ENCODE measurements around the genes NYX and MAOA.

DNA sequence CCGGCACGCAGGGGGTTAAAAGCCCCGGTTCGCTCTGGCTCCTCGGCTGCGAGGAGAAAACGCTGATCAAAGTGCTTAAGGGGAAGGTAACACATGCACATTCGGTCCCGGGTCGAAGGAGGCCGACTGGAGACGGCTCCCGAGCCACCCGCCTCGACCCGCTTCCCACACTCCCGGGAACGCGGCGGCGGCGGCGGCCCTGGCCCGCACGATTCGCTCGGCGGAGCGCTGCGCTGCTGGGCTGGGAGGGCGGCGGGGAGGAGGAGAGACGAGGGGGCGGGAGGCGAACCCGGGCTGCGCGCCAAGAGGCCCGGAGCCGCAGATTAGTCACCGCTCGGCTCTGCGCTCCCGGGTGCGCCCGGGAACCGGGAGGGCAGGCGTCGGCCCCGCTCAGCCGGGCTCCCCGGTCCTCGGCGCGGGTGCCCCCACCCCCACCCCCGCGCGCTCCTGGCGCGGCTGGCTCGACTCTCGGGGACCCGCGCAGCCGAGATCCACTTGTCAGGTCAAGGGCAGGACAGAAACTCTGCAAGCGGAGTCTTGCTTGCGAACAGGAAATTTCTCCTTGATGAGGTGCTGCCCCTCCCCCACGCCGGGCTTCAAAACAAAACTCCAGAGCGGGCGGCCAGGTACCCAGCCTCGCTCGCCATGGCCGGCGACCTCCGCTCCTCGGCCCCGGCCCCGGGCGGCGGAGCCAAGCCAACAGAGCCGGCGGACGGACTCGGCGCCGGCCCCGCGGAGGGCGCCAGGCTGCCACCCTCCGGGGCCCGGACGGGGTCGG, 11.3 kb upstream of the BCOR start:
- PRO-cap, 2 experiments: no peak in any of the 2 experiments

DNA sequence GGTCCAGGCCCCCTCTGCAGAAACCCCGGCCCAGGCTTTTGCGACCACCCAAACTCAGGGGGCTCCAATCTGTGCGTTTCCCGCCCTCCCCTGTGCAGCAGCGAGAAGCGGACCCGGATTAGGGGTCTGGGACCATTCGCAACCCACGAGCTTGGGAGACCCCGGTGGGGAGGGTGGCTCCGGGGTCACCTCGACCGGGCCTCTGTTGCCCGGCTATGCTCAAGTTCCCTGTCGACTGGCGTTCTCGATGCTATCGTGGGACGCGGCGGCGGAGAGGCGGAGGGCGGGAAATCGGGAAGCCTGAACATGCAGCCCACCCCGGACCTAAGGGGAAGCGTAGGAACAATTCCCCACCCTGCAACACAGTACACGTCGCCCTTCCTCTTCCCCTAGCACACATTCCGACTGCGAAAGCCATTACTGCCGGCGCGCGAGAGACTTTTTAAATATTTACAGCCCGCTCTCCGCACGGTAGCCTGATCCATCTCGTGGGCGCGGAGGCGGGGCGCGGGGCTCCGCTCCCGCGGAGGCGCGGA, 48.0 kb upstream of the BCOR start:
- PRO-cap, 2 experiments: no peak in any of the 2 experiments

GRCh38 chrX:40169014-40169862, 71.5 kb upstream of the BCOR start:
- PRO-cap, 2 experiments: peak in 2 of 2 experiments; most common plus-strand start chrX:40169756 (in 2); most common minus-strand start chrX:40169474 (in 1)

DNA sequence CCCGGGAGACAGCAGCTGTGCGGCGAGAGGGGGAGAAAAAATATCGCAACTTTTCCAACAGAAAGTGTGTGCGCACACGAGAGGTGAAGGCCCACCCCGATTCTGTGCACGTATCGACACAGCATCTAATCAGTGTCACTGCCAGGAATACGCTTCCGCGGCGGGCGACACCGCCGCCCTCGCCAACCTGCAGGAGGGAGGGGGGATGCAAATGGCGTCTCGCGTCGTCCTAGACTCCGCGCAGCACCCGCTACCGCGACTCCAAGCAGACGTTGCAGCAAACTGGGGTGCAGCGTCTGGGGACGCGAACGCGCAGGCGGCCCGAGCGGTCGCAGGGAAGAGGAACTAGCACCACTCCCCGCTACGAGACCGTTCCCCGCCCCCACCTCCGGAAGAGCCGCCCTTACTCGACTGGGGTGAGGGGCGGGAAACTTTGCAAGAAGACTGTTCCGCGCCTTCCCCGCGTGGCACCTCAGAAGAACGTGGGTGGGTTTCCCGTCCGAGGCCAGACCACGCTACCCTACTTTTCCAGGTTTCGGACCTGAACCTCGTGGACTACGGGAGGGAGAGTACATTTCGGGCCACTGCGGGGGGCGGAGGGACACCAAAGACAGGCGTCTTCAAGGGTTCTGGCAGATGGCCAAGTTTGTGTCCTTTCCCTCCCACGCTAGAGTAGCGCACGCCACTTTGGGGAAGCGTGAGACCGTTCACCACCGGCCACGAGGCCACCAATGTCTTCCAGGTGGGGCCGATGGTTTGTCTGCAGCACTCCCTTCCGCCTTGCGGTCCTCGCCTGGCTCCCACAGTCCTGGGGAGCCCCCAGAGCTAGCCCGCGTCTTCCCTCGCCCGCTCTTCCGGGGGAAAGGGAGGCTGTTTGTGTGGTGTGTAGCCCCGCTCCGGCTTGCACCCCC, 77.9 kb upstream of the BCOR start:
- PRO-cap, 2 experiments: peak in 2 of 2 experiments; most common plus-strand start position 315 of the sequence (in 2); most common minus-strand start position 284 of the sequence (in 2)

DNA sequence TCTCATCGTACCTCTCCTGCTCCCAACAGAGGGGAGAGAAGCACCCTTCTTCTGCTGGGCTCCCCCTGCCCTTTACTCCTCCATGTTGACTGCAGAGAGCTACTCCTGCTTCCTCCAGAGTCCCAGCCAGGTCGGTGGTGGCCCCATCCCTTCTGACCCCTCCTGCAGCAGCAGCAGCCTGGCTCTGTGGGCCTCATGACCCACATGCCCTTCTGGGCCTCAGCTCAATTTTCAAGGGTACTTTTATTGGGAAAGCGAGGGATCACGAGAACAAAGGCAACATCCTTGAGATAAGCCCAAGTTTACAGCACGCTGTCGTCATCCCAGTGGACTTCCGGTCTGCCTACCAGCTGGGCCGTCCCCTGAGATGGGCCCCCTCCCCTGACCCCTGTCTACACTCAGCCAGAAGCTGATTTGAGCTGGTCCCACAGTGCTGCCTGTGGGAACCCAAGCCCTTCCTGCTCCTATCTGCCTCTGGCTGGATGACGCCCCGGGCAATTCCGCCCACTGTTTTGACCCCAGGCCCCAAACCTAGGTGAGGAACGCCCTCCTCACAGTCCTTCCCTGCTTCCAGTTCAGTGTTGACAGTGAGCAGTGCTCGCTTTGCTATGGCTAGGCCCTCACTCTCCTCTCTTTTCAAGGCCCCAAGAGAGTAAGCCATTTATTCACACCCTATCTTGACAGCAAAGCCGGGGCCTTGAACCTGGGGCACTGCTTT, 164.4 kb upstream of the BCOR start:
- PRO-cap, 2 experiments: no peak in any of the 2 experiments

GRCh38 chrX:40543942-40544385, 36.8 kb upstream of the ATP6AP2 start:
- PRO-cap, 2 experiments: no peak in any of the 2 experiments

- PRO-cap, 2 experiments: peak in 2 of 2 experiments; most common plus-strand start chrX:40580614 (in 1); most common minus-strand start chrX:40580728 (in 2)
Observed at GRCh38 chrX:40580338-40580836, 383 bp upstream of the ATP6AP2 start.

DNA sequence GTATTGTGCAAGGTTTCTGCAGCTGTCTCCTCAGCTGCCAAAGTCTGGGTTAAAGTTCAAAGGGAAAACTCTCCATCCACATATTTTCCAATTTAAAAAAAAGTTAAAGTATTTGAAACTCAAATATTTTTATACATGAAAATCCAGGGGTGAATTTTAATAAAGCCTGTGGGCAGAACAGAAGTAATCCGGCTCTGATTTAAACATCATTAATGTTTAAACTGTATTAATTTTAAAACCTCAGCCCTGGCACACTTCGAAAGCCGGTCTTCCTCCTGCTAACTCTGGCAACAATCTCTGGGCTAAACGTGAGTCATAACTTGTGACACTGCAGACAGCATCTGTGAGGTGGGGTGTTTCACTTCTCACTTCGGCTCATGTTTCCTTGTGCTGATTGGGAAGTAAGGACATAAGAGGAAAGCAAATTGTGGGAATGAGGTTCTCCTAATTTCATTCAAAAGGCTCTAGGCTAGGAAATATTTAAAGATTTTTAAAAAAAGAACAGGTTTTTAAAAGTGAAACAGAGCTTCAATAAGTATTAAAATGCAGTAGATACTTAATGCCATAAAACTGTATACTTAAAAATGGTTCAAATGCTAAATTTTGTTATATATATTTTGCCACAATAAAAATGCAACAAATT, 139.9 kb upstream of the USP9X start:
- PRO-cap, 2 experiments: no peak in any of the 2 experiments

GRCh38 chrX:41140908-41141463, 55.7 kb downstream of the USP9X start:
- PRO-cap, 2 experiments: no peak in any of the 2 experiments

GRCh38 chrX:41167900-41168393, 82.7 kb downstream of the USP9X start:
- PRO-cap, 2 experiments: no peak in any of the 2 experiments

- PRO-cap, 2 experiments: no peak in any of the 2 experiments
Observed at GRCh38 chrX:41187826-41188218, 102.6 kb downstream of the USP9X start.

DNA sequence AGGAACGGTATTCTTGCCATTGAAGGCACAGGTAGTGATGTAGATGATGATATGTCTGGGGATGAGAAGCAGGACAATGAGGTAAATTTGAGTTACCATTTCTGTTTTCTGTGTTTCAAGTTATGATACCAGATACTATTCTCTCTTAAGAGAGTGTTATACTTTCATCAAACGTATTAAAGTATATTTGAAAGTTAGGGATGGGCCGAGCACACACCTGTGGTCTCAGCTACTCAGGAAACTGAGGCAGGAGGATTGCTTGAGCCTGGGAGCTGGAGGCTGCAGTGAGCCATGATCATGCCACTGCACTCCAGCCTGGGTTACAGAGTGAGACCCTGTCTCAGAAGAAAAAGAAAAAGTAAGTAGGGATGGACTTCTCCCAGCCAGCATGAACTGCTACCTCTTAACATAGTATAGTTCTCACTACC, 116.0 kb downstream of the USP9X start:
- PRO-cap, 2 experiments: no peak in any of the 2 experiments

DNA sequence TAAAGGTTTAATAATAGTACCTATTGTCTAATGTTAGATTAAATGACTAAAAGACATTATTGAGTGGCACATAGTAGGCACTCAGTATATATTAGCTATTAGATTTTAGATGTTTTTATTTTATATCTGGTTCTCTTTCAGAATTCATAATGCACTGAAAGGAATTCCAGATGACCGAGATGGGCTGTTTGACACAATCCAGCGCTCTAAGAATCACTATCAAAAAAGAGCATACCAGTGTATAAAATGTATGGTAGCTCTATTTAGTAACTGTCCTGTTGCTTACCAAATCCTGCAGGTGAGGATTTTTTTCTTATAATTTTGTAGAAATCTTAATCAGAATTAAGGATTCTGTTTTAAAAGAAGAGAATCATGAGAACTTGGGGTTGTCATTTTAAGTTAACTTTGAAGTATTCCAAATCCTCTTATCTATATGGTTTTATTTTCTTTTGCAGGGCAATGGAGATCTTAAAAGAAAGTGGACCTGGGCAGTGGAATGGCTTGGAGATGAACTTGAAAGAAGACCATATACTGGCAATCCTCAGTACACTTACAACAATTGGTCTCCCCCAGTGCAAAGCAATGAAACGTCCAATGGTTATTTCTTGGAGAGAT, 104.7 kb upstream of the DDX3X start:
- PRO-cap, 2 experiments: no peak in any of the 2 experiments

GRCh38 chrX:41338899-41339360, 5.0 kb downstream of the DDX3X start:
- PRO-cap, 2 experiments: no peak in any of the 2 experiments

GRCh38 chrX:41391588-41392055, 55.5 kb upstream of the NYX start:
- PRO-cap, 2 experiments: no peak in any of the 2 experiments

GRCh38 chrX:41447075-41447600, at the start of gene NYX:
TSS of gene NYX (plus strand) at chrX:41447343.
- PRO-cap, 2 experiments: no peak in any of the 2 experiments

DNA sequence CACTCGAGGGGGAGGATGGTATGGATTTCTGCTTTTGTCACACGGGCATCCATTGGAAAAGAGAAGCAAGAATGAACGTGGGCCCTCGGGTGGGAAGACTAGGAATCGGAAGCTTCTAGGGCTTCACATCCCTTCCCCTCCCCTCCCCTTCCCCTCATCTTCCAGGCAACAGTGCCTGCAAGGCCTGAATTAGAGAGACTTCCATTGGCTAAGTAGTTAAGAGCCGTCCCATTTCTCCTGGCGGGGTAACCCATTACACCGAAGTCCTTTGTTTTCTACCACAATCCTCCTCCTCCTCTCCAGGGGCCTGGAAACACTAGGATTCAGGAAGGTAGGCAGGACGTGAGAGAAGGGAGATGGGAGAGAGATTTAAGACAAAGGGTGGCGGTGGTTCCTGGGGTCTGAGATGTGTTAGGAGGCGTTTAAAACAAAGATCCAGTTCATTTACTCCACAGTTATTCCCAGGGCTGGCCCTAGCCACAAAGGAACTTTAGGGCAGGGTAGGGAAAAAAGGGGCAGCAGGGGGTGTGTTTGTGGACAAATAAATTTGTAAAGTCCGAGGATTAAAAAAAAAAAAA, 28.0 kb downstream of the NYX start:
- PRO-cap, 2 experiments: no peak in any of the 2 experiments

DNA sequence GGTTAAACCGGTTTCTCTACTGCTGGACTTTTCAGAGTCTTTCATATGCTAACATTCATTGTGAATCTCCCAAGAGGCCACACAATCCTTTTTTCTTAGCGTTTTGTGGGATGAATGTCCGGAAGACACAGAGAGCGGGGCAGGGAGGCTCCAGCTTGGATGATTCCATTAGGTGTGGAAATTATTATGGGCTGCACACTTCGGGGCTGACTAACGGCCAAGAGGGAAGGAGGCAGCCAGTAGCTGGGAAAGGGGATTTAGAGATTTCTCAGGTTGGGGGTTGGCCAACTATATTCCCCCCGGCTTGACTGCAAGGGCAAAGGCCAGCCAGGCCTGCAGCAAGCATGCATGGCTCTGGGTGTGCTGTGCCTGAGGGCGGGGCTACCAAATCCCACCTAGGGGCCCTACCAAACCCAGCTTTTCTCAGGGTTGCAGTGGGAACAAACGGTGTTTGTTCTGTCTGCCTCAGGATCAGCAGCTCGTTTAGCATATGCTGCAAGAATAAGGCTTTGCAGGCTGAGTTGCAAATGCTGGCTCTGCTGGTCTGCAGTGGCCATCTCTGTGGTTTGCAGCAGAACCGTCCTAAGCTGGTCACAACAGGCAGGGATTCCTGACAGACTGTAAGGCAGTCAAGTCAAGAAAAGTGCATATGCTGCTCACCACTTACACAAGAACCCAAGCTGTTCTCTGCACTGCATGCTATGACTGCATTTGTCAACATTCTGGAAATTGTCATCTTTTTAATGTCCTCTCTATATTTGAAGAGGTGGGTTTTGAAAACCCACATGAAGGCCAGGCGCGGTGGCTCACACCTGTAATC, 28.7 kb downstream of the NYX start:
- PRO-cap, 2 experiments: no peak in any of the 2 experiments

DNA sequence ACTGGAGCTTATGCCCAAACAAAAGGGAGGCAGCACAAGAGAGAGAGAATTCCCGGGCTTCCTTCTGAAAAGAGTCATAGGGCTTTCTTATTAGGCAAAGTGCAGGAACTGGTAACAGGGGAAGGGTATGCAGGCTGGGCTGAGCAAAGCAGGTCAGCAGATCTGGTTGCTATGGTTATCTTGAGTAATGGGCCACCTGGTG, 5.3 kb upstream of the GPR82 start:
- PRO-cap, 2 experiments: no peak in any of the 2 experiments

DNA sequence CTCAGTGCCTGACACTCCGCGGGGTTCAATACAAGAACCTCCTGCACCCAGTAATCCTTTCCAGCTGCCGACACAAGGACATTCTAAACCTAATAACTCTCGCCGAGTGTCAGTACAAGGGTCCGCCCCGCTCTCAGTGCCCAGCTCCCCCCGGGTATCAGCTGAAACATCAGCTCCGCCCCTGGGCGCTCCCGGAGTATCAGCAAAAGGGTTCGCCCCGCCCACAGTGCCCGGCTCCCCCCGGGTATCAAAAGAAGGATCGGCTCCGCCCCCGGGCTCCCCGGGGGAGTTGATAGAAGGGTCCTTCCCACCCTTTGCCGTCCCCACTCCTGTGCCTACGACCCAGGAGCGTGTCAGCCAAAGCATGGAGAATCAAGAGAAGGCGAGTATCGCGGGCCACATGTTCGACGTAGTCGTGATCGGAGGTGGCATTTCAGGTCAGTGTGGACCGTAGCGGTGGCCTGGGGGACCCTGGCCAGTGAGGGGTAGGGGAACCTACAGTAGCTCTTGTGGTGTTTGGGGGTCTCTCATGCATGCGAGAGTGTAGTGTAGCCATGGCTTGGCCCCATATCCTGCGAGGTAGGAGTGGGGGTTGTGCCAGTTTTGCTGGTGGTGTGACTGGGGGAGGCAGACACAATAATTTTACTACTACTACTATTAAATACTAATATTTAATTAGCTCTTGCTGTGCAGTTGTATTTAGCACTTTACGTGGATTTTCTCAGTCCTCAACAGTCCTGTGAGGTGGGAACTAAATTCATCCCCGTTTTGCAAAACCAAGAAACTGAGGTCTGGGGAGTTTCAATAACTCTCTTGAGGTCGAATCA, at the start of gene MAOA:
MAOA (plus strand) TSS at position 322 of the 827 bp plus-strand sequence.
- PRO-cap, 2 experiments: no peak in any of the 2 experiments

Data from helper T cell (primary cell).